Skin of body (tissue), 2 donors: ENCODE results near the genes OR10A6, TUB and LMO1.

DNA sequence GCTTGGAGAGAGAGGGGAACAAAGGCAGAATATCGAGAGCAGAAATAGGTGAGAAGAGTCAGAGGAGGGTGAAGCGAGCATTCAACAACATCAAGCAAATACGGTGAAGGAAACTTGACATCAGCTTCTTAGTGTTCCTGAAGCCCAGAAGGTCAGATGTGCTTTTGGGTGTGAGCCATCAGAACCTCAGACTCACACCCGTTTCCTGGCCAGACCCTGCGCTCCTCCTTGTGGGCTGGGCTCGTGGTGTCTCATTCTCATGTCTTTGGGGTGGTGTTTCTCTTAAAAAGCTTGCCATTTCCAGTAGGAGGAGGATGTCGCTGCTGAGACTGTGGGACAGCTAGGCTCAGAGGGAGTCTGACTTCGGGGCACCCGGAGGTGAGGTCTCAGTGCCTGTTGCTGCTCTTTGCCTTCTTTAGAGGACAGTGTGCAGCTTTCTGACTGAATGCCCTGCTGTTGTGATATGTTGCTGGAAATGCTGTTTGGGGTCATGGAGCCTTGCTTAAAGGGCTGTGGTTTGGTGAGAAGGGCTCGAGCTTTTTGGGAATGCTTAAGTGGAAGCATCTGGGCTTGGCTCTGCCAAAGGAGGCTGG is 24.3 kb downstream of the PPFIBP2 start:
- RAMPAGE, long total RNA = no peak

DNA sequence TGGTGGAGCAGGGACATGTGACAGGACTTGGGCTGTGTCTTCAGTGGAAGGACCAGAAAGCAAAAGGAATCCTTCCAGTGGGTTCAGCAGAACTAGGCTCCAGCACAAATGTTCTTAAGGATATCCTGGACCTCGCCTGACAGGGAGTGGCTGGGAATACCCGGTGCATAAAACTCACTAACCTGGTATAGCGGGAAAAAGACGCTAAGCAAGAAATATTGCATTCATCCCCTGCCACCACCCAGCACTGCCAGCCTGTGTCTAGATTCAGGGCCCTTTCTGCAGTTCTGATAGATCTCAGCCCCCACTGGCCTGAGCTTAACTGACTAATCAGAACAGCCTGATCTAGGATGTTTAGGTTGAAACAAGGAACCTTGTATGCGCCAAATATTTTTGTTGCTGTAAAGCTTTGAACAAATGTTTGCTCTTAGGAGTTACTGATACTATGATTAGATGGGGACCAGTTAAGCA is 24.8 kb downstream of the PPFIBP2 start:
- RAMPAGE, long total RNA = no peak

- RAMPAGE, long total RNA = no peak
Measured at GRCh38 chr11:7571893-7572797, 58.3 kb downstream of the PPFIBP2 start.

- RAMPAGE, long total RNA = no peak
Measured at GRCh38 chr11:7582177-7583357, 68.8 kb downstream of the PPFIBP2 start.

DNA sequence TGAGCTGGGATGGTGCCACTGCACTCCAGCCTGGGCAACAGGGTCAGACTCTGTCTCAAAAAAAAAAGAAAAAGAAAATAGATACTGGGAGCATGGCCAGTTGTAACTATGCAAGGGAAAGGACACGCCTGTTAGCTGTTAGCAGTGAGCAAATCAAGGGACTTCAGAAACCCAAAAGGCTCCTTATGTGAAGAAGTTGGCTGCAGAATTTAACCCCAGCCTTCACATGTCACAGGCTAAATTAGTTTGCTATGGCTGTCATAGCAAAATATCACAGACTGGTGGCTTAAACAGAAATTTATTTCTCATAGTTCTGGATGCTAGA is 34.5 kb downstream of the OR10A6 start:
- RAMPAGE, long total RNA = no peak

- RAMPAGE, long total RNA = no peak
Measured at GRCh38 chr11:7931137-7931658, at the start of gene OR10A6. Gene OR10A6 (minus strand): TSS chr11:7931268.

GRCh38 chr11:8080970-8082216 is at the start of gene TUB:
Gene TUB (plus strand): TSS chr11:8081211.
- RAMPAGE, long total RNA = no peak

DNA sequence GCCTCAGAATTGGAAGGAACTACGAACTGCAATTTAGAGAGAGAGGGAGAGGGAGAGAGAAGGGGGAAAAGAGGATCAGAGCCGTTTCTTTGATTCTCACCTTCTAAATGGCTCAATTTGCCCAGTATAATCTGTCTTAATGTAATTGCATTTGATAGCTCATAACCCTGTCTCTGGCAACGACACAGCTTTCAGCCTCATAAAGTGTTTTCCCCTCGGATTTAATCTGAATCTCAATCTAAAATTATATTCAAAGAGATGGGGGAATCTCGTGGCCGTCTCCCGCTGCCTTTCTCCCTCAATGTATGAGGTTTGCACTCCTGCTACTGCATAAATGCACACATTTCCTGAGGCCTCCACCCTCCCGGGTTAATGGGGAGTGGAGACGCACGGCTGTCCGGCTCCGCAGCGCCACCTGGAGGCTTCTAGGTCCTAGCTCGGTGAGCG is at the start of gene LMO1:
Gene LMO1, minus strand, starts transcription at position 307 of the 447 bp plus-strand sequence.
- RAMPAGE, long total RNA = no peak

GRCh38 chr11:8315206-8315530 is 51.5 kb upstream of the LMO1 start:
- RAMPAGE, long total RNA = no peak

GRCh38 chr11:8332155-8332644 is 68.5 kb upstream of the LMO1 start:
- RAMPAGE, long total RNA = no peak

GRCh38 chr11:8342987-8343237 is 79.2 kb upstream of the LMO1 start:
- RAMPAGE, long total RNA = no peak

- RAMPAGE, long total RNA = no peak
Measured at GRCh38 chr11:8485912-8486753, 107.9 kb downstream of the STK33 start.

- RAMPAGE, long total RNA = no peak
Measured at GRCh38 chr11:8603699-8603975, 9.6 kb upstream of the STK33 start.

DNA sequence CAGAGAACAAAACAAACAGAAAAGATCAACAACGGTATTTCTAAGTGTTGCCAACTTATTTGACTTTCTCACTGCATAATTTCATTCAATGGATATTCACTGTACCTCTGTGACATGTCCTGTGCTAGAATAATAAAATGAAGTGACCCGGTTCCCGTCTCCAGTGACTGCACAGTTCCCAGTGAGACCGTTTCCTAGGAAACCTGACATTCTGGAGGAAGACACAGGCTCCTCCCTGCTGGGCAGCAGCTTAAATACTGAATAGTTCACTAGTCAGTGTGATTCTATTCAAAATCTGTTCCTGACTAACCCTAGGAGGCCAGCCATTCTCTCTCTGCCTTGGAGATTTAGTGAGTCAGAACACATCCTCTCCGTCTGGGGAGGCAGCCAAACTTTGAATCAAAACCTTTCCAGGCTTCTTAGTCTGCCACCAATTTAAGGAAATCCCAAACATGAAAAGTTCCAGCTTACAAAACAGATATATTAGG is 11.3 kb downstream of the TRIM66 start:
- RAMPAGE, long total RNA = no peak

GRCh38 chr11:8698592-8699521 is 16.3 kb downstream of the RPL27A start:
- RAMPAGE, long total RNA = no peak

- RAMPAGE, long total RNA = no peak
Measured at GRCh38 chr11:8701795-8702973, 19.6 kb downstream of the RPL27A start.

- RAMPAGE, long total RNA = no peak
Measured at GRCh38 chr11:8719732-8720204, 37.2 kb downstream of the RPL27A start.

GRCh38 chr11:8738365-8738942 is 55.9 kb downstream of the RPL27A start:
- RAMPAGE, long total RNA = no peak

- RAMPAGE, long total RNA = no peak
Measured at GRCh38 chr11:8768453-8769370, 41.8 kb downstream of the DENND2B start.

GRCh38 chr11:8812474-8812868 is 2.0 kb upstream of the DENND2B start:
- RAMPAGE, long total RNA = no peak